A673 (cell line): ENCODE measurements around the gene PHF19.

GRCh38 chr9:117214320-117214817, 200.5 kb downstream of the ASTN2 start:
- PRO-cap = no peak

GRCh38 chr9:117400248-117400953, 14.5 kb downstream of the ASTN2 start:
- PRO-cap = no peak

- PRO-cap = no peak
Observed at GRCh38 chr9:117405896-117406256, 9.0 kb downstream of the ASTN2 start.

DNA sequence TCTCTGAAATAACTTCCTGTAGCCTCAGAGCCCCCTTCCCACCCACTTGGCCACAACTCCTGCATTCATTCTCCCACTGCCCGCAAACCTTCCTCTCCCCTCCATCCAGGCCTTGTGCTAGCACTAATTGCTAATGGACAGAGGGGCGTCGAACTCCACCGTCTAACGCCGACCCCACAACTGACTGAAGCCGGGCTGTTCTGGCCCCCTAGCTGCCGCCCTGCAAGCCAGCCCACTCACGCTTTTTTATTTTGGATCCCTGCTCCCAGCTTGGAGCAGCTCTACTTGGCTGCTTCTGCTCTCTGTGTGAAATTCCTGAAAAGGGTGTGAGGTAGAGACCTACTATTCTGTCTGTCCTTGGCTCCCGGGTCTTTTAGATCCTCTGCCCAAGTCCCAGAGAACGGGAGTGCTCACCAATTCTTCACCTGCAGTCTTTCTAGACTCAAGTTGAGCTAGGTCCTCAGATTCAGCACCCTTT, 737 bp upstream of the ASTN2 start:
- PRO-cap = no peak

DNA sequence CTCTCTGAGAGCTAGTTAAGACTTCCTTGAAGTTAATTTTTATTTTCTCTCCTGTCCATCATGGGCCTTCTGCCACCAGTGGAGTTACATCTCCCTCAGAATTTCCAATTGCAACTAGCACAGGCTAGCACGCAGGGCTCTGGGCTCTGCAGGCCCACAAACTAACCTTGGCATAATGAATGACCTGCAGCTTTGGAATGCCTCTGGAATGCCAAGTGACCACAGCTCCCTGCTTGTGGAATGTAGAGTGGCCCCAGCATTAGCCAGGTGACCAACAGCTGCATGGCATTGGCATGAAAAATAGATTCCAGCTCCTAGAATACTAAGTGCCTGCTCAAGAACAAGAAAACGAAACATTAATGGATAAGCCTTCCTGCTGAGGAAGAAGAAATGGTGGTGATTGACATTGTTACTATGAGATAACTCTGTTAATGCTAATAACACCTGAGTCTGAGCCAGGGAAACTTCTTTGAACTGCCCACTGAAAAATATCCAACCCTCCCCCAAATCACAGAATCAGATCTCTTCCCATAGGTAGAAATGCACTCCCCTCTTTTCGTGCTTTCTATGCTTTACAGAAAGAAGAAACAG, 726.0 kb downstream of the BRINP1 start:
- PRO-cap = no peak

GRCh38 chr9:119963679-119964322, 594.6 kb upstream of the BRINP1 start:
- PRO-cap = unidirectional peak, minus-strand start at chr9:119963946

DNA sequence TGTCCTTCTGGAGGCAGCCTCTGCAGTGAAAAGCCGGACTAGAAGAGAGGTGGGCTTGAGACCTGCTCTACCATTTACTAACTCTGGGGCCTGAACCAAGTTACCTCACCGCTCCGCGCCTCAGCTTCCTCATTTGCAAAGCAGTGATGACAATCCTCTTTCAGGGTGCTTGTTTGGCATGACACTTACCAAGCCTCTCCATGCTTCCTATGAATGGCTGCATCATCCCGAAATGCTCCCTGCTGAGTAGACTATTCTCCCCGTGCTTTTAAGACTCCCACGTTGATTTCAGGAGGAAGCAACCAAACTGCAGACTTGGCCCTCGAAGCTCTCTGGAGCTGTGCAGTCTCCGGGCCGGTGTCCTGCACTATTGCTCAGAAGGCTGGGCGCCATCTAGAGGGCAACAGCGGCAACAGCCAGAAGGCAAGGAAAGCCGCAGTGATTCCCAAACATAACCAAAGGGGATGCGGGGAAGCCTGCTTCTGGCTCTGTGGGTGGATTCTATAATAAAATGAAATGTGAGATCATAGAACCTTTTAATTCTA, 599.7 kb upstream of the BRINP1 start:
- PRO-cap = no peak

- PRO-cap = no peak
Observed at GRCh38 chr9:120528504-120528968, 51.4 kb downstream of the CDK5RAP2 start.

DNA sequence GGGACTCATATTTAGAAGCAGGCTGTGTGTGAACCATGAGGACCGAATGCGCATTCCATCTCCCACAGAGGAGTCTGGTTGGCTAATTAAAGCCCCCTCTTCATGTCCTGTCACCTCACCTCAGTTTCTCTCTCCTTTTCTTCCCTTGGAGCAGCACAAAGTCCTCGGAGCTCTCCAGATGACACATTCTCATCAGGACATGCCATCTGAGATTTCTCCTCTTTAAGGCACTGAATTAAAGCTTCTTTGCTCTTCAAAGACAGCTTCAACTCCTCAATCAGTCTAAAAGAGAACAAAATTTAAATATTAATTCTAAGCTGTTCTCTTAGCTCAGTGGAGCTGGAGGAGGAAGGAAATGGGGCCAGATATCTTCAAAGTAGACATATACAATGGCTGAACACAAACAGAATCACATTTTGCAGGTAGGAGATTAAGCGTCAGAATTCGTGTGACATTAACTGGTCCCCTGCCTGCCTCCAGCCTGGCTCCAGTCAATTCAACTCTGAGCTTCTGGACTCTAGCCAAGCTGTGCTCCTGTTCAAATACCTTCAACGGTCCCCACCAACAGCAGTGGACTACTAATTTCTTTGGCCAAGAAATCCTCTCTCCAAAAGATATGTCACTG, 50.0 kb downstream of the CDK5RAP2 start:
- PRO-cap = no peak

DNA sequence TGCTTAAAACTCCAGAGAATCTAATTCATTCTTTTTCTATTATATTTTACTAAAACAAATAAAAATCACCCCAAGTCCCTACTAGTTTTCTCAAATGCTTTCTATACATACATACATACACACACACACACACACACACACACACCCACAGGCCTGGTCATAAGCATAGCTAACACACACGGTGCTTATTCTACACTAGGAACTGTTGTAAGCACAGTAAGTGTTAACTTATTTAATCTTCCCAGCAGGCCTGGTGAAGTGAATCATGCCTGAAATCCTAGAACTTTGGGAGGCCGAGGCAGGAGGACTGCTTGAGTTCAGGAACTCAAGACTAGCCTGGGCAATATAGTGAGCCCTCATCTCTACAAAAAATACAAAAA, 2.6 kb downstream of the MEGF9 start:
- PRO-cap = no peak

DNA sequence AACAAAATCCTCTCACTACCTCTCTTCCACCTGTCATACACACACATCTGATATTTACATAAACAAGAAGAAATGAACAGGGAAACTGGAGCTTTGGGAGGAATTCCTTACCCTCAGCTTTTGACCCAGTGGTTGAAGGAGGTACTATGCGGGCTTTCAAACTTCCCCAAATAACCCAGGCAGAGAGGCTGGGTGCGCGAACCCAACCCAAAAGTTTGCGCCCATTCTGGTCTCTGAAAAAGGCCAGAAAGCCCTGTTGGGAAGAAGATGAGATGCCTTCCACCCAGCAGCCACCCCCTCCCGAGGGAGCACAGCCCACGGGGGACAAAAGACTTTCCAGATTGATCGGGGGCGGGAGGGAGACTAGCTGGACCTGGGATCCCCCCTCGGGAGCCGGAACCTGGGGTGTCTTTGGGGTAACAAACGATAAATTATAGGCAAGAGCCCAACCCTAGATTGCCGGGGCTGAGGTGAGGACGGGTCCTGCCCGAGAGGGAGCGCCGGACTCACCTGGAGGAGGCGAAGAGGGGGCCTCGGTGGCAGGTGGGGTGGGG, 945 bp downstream of the MEGF9 start:
- PRO-cap = unidirectional peak, plus-strand start at position 339 of the sequence

DNA sequence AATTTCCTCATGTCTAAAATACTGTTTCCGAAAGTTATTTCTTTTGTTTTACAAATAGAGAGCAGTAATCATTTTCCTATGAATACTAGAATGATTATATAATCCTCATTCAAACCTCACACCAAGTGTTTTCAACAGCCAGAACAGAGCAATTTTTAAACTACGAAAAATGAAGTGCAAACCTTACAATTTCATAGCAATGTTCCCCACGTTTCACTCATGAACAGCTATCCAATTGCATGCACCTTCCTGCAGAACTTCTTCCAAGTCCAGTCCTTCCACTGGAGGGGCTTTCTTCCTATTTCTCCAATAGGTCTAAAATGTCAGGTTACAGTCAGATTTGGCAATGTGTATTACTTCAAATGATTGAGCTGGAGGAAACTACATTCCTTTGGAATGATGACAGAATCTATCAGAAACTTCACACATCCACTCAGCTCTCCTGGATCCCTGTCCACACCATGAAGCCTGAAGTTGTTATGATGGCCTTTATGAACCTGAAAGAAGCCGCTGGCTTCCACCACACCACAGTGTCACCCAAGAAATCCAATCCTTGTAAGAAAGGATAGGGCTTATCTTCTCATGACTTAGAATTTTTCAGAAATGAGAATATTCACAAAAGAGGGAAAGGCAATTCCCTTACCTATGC, 32.3 kb downstream of the FBXW2 start:
- PRO-cap = no peak

DNA sequence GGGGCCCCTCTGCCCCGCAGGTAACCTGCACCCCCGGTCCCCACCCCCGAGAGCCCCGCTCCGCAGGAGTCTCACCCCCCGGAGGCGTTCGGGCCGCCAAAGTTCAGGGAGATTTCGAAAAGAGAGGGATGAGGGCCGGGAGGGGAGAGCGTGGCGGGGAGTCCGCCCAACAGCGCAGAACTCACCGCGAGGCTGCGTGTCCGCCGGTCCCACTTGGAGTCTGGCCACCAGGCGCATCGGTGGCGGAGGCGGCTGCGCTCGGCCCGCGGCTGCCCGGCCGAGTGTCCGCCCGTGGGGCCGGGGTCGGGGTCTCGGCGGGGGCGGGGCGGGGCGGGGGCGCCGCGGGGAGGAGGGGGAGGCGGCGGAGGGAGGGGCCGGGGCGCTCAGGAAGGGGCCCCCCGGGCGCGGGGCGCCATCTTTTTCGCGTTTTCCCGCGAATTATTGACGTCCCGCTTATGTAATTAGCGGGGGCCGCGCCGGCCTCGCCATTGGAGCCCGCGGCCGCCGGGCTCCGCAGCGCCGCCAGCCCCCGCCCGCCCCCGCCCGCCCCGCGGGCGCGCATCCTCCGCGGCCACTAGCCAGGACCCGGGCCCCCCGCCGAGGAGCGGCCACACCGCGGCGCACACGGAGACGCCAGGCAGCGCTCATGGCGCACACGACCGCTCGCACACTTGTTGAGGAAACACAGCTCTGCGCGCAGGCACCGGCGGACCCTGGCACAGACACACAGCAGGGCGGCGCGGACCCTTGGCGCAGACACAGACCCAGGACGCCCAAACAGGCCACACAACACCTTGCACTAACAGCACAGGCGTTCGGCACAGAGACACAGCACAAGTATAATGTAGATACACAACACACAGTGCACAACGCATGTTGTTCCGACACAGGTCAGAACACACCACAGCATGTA, at the start of gene PHF19:
Gene PHF19, minus strand, starts transcription at position 283 of the 913 bp plus-strand sequence.
- PRO-cap = bidirectional peak, plus-strand start at position 212 of the sequence, minus-strand start at position 222 of the sequence; bidirectional peak, plus-strand start at position 488 of the sequence, minus-strand start at position 430 of the sequence; bidirectional peak, plus-strand start at position 611 of the sequence, minus-strand start at position 686 of the sequence; unidirectional peak, minus-strand start at position 844 of the sequence

DNA sequence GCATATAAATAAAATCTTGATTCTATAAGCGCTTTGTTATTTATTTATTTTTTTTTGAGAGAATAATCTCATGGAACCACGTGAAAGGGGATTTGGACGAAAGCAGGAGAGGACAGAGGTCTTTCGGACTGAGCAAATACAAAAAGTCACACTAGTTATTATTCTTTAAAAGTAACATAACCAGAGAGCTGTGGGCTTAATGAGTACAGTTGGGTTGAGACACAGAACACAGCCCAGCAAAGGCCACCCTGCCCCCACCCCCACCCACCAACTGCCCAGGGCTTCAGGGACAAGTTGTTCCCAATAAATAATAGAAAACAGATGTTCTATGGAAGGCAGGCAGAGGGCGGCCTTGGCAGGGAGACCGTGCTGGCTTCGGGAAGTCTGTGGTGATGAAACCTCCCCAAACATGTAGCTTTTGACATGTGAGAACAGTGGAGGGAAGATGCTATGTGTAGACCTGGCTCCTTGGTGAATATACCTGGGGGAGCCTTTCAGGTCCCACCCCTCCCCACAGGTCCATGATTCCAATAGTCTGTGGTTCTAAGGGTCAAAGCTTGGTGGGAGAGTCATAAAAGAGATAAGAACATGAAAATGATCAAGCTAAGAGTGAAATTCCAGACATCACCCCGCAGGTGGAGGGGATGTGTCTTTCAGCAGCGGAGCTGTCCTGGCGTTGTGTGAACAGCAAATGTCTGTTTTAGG, 10.0 kb downstream of the TRAF1 start:
- PRO-cap = no peak

DNA sequence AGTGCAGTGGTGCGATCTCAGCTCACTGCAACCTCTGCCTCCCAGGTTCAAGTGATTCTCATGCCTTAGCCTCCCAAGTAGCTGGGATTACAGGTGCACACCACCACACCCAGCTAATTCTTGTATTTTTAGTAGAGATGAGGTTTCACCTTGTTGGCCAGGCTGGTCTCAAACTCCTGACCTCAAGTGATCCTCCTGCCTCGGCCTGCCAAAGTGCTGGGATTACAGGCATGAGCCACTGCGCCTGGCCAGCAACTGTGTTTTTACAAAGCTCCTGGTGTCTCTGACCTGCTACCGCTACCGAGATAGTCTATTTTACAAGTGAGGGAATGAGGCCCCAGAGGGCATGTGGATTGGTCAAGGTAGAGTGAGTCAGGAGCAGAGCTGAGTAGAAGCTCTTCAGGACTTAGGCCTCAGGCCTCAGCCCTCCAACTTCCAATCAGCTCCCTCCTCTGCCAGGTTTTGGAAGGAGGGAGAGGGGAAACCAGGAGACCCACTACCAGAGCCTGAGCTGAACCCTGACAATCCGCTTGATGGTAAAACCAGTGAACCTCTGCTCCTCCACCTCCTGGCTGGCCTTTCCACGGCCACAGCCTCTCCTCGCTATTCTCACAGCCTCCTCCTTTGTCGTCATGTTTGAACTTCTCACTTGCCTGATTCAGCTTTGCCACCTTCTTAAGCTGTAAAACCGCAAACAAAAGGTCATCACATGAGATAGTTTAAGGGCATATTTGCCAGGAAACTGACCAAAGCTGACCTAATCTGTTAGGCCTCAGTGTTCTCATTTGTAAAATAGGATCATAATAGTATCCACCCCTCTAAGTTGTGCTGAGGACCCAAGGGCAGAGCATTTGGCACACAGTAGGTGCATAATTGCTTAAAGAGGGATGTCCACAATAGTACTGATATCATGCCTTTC, 1.9 kb downstream of the TRAF1 start:
- PRO-cap = no peak

- PRO-cap = no peak
Observed at GRCh38 chr9:121200823-121201514, 700 bp downstream of the RAB14 start.

DNA sequence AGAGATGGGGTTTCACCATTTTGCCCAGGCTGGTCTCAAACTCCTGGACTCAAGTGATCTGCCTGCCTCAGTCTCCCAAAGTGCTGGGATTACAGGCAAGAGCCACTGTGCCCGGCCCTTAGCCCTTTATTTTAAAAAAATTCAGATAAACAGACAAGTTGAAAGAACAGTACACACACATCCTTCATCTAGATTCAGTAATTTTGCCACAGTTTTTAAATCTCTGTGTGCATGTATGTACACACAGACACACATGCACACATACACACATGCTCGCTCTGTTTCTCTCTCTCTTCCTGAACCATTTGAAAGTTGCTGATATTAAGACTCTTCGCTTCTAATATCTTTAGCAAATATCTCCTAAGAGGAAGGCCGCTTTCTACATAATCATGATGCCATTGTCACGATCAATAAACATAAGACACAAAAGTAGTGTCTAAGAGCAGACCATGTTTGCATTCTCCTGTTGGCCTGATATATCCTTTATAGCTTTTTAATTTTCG, 27.0 kb upstream of the RAB14 start:
- PRO-cap = no peak

- PRO-cap = no peak
Observed at GRCh38 chr9:121282553-121283226, 14.7 kb downstream of the GSN start.

DNA sequence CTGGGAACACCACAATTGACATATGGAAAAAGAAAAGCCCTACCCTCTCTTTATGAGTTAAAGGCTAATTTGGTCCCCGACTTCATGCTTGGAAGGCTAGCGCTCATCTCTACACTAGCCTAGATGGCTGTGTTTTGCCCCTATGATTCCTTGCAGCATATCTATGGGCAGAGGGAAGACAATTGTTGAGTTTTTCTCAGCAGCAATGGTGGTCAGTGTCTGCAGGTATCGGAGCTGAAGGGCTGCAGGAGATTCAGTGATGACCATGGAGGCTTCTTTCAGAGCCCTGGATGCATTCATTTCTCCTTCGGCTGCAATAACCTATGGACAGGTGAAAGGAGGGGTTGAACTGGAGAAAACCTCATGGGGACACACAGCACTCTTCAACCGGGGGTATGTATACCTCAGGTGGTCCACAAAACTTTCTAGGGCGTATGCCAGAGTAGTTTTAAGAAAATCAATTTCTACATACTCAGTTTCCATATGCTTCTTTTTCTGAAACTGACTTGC, 28.9 kb downstream of the STOM start:
- PRO-cap = no peak

DNA sequence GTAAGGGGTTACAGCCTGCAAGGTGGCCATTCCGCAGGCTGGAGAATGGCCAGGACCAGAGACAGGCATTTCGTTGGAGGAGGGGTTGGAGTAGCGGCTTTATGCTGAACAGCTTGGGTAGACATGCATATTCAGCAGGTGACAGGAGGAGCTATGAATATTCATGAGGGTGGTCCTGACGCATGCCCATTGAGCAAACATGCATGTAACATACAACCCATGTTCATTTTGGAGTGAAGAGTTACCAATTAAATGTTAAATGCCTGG, 1.1 kb upstream of the STOM start:
- PRO-cap = no peak